ENCODE data around the gene PRDX3.

DNA sequence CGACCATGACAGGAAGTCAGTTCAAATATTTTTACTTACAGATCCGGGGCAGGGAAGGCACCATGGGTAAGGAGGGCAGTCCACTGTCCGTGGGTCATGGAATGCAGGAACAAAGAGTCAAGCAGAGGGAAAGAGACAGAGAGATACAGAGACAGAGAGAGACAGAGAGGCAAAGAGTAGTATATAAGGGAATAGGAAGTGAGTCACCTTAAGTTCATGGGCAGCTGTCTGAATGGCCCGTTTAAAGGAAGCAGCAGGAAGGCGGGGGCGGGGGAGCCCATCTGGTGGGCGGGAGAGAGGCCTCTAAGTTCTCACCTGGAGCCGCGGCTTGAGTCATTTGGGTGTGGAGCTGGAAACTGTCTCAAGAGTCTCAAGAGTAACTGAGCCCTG lies 85.2 kb upstream of the CACUL1 start:
- PRO-cap, 2 experiments: no peak in any of the 2 experiments

- PRO-cap, 2 experiments: no peak in any of the 2 experiments
Measured at GRCh38 chr10:119041083-119041593, 11.6 kb downstream of the NANOS1 start.

DNA sequence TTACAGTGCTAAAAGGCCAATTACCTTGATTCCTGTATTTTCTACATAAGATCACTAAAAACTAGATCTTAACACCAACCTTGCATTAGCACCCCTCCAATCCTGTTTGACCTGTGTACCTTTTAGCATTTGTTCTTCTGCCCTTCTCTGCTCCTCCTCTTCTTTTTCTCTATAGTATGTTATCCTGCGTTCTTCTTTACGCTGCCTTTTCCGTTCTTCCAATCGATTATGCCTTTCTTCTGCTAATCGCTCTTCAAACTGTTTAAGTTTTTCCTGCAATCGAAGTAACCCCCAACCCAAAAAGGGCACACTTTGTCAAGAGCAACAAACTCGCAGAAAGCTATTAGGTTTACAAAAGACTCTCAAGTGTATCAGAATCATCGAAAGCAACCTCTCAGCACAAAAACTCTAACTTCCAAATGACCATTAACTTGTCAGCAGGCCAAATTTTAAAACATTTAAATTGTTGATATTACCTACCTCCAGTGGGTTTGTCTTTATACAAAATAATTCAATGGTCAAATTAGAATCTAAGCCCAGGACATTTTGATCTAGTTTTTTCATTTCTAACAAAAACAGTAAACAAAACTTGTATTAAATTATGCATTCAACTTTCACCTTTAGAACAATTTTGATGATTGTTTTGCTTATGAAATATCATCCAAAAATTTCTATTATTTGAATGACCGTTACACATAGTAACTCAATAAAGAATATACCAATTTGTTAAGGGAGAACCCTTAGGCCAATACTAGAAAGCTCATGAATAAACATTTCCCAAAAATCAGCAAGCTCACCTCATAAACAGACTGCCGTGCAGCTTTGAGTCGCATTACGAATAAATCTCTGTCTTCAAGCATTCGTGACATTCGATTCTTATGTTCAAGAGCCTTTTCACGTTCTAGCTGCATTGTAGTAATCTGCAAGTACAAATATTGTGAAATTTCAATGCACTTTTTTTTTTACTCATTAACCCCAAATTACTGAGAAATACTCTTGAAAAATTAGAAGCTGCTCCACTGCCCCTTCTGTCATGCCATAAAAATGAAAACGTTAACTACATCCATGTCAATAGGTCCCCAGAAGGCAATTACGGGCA lies 21.2 kb downstream of the NANOS1 start:
- PRO-cap, 2 experiments: no peak in any of the 2 experiments

- PRO-cap, 2 experiments: peak in 1 of 2 experiments; most common plus-strand start chr10:119178647 (in 1); most common minus-strand start chr10:119178533 (in 1)
Measured at GRCh38 chr10:119178325-119179301, at the start of gene PRDX3. Gene PRDX3, minus strand, starts transcription at chr10:119178812.

GRCh38 chr10:119211078-119211457 lies 3.7 kb downstream of the GRK5 start:
- PRO-cap, 2 experiments: no peak in any of the 2 experiments

GRCh38 chr10:119315016-119315587 lies 107.7 kb downstream of the GRK5 start:
- PRO-cap, 2 experiments: peak in 1 of 2 experiments; most common plus-strand start chr10:119315356 (in 1)

DNA sequence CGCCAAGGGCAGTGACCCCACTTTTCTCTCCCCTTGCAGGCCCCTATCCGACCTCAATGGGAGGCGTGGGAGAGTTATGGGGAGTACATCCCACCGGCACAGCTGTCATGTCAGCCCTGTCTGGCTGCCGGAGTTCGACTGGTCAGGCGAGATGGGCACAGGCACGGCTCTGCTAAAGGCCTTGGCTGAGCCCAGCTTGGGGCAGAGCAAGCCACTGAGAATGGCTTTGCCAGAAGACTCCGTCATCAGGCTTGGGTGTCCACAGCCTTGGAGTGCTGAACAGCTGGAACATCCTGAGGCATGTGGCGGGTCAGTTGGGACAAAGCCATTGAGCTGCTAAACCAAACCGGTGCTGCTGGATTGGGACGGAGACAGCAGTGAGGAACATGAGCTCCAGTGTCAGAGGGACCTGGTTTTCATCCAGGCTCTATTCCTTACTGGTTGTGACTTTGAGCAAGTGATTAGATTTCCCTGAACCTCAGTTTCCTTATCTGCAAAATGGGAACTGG lies 134.6 kb downstream of the GRK5 start:
- PRO-cap, 2 experiments: no peak in any of the 2 experiments

DNA sequence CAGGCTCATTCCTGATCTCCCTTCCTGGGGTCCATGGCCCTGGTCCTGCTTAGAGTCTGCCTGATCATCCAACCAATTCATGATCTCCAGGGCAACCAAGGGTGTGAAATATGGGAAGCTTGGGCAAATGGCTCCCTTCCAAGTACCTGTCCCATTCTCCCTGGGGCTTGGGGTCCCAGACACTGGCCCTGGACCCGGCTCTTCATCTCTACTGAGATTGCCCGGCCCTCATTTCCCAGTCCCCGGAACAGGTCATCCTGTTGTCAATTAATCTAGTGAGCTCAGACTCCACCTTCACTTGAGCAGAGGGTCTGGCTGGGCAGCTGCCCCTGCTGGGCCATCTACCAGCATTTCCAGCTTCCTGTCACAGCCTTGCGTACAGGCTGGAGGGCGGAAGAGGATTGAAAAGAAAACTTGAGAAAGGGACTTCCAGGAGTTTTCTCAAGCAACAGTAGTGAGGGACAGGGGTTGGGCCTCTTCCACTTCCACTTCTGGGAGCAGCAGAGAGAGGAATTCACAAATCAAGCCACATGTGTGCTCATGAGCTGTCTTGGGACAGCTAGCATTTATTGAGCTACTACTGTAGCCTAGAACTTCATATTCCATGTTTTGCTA lies 136.1 kb downstream of the RGS10 start:
- PRO-cap, 2 experiments: no peak in any of the 2 experiments

GRCh38 chr10:119421518-119421954 lies 121.0 kb downstream of the RGS10 start:
- PRO-cap, 2 experiments: no peak in any of the 2 experiments

GRCh38 chr10:119505956-119506539 lies 36.5 kb downstream of the RGS10 start:
- PRO-cap, 2 experiments: no peak in any of the 2 experiments

DNA sequence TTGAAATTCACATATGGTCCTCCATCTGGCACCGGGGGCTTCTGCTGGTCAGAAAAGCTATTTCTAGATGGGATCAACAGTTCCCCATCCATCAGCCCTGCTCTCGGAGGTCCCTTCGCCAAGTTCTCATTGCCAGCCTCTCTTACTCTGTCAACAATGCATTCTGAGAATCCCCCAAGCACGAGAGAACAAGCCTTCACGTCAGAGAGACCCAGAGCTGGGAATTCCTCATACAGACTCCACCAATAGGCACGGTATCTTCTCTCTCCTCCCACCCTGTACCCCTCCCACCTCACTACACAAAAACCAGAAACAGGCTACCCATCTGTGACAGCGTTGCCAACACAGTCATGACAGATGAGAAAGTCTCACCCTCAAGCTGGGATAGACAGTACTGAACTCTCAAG lies 15.7 kb downstream of the RGS10 start:
- PRO-cap, 2 experiments: no peak in any of the 2 experiments

GRCh38 chr10:119542059-119542587 lies 396 bp downstream of the RGS10 start:
- PRO-cap, 2 experiments: no peak in any of the 2 experiments

DNA sequence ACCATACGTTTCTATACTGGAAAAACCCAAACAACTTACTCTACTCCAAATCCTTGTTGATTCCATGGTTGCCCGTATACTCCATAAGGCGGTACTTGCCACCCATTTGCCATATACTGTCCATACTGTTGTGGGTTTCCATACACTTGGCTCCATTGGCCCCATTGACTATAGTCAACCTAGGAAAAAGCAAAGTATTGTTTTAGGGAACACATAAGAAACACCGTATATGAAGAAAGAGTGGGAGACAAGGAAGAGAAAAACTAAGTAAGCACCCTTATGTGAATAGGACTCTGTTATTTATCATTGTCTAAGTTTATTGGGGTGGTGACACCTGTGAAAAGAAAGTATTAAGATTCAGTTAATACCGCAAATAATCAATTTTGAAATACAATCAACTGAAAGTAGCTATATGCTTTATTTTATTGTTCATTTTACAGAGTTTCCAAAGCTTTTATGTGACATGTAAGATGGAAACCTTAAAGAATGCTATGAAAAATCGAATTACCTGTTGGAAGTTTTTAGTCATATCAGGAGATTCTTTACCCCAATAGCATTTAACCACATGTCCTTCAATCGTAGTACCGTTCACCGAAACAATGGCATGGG lies 20.1 kb downstream of the TIAL1 start:
- PRO-cap, 2 experiments: no peak in any of the 2 experiments

- PRO-cap, 2 experiments: no peak in any of the 2 experiments
Measured at GRCh38 chr10:119596336-119596513, 539 bp downstream of the TIAL1 start.

- PRO-cap, 2 experiments: no peak in any of the 2 experiments
Measured at GRCh38 chr10:119597667-119597932, 836 bp upstream of the TIAL1 start.

DNA sequence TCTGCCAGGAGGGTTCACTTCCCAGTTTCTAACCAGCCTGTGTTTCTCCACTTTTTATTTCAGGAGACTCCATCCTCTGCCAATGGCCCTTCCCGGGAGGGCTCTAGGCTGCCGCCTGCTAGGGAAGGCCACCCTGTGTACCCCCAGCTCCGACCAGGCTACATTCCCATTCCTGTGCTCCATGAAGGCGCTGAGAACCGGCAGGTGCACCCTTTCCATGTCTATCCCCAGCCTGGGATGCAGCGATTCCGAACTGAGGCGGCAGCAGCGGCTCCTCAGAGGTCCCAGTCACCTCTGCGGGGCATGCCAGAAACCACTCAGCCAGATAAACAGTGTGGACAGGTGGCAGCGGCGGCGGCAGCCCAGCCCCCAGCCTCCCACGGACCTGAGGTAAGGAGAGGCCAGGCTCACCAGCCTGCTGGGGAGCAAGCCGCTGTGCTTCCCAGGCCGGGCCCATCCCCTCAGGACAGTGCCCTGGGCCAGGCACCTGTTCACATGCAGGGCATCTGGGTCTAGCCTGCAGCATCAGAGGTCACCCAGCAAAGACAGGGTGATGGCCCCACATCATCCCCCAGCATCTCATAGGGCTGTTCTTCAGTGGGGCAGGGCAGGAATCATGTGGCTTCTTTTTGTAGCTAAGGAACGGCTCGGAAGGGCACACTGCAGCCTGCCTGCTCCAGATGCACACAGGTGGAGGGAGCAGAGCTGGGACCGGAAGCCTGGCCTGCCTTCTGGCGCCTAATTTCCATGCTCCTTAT lies 18.8 kb downstream of the BAG3 start:
- PRO-cap, 2 experiments: no peak in any of the 2 experiments

- PRO-cap, 2 experiments: no peak in any of the 2 experiments
Measured at GRCh38 chr10:119831873-119832160, 40.8 kb downstream of the MCMBP start.

DNA sequence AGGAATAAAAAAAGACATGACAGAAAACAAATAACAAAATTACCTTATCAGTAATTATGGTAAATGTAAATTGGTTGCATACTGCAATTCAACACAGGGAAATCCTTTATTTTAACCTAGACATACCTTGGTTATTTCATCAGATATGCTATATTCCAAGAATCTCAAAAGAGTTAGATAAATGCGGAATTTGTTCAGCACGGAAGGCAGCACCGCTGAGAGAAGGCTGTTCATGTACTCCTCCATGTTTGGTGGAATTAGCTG lies 37.3 kb downstream of the MCMBP start:
- PRO-cap, 2 experiments: no peak in any of the 2 experiments

DNA sequence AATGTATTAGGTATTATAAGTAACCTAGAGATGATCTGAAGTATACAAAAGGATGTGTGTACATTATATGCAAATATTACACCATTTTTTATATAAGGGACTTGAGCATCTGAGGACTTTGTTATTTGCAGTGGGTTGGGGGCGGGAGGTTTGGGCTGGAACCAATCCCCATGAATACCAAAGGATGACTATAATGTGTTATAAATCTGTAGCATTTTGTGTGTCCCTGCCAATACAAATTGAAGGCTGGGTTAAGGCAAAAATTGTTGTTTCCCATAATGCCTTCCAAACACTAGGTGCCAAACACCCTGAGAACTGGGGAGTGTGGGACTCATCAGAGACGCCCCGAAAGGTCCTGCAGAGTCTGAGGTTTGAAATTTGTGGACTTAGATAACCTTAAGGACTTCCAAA lies 150.2 kb upstream of the PLPP4 start:
- PRO-cap, 2 experiments: no peak in any of the 2 experiments

DNA sequence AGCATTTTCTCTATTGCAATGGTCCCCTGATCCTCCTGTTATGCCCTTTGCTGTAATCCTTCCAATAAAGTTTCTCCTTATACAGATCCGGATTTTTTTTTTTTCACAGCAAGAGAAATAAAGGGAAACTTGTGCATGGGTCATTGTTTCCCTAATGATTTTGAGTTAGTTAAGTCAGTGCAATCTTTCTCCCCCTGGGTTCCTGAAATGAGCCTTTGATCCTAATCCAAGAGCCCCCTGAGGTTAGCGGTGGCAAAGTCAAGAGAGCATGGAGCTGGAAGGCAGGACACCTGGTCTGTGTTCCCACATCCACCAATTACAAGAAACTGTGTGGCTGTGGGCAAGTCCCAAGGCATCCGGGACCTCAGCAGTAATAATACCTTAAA lies 129.4 kb upstream of the WDR11 start:
- PRO-cap, 2 experiments: peak in 1 of 2 experiments; most common plus-strand start position 246 of the sequence (in 1)

All from cerebral cortex (tissue), 2 donors.